Heart right ventricle (tissue), 2 donors: Measurements from ENCODE around the genes OR8D4 and OR10D3.

- PRO-cap, 2 experiments = no peak in any of the 2 experiments
These were observed 262.3 kb upstream of the UBASH3B start for GRCh38 chr11:122393139-122393740.

DNA sequence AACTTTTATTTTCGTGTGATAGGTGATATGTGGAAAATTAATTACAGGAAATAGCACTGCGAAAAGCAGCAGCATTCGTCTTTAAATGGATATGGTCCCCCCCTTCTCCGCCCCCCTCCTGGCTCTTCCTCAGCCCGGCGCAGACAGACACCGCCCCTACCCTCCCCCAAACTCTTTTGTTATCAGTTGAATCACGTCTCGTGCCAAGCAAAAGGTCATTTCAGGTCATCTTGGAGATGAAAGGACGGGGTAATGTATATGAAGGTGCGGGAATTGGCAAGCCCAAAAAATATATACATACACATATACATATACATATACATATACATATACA lies 214.7 kb upstream of the UBASH3B start:
- PRO-cap, 2 experiments = no peak in any of the 2 experiments

DNA sequence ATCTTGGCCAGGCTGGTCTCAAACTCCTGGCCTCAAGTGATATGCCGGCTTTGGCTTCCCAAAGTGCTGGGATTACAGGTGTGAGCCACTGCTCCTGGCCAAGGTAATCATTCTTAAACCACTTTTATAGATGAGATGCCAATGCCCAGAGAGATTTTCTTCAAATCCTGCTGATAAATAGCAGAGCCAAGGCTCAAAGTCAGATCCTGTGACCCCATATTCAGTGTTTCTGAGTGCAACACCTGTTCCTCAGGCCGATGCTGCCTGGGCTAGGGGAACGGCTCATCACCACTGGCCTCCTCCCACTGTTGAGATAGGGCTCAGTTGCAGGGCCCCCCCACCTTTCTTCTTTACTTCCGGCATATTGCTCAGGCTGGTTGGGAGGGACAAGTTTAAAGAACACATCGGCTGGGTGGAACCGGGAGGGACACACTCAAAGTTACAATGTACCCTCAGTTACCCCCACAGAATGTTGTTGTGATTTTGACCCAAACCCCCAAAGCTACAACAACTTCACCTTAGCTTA lies 88.3 kb upstream of the CRTAM start:
- PRO-cap, 2 experiments = no peak in any of the 2 experiments

DNA sequence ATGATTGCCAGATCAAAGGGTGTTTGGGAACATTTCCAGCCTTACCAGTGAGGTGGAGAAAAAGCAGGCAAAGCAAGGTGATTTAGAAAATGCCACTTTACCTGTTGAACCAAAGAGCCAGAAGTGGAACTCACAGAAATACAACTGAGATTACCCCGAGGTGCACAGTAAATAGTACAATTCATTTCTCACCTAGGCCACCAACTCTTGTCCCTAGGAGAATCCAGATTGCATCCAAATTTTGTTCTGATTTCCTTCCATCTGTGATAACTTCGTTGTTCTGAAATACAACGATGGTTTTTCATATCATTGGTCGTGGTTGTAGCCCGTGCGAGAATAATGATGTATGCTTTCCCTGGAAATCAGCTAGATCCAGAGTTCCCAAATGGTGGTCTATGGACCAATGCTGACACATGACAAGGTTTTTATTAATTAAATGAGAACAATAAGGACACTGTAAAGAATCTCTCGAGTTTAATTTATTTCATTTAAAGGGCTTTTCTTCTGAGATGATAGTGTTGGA lies 21.8 kb upstream of the BSX start:
- PRO-cap, 2 experiments = no peak in any of the 2 experiments

- PRO-cap, 2 experiments = no peak in any of the 2 experiments
These were observed 3.8 kb upstream of the HSPA8 start for GRCh38 chr11:123065499-123066379.

DNA sequence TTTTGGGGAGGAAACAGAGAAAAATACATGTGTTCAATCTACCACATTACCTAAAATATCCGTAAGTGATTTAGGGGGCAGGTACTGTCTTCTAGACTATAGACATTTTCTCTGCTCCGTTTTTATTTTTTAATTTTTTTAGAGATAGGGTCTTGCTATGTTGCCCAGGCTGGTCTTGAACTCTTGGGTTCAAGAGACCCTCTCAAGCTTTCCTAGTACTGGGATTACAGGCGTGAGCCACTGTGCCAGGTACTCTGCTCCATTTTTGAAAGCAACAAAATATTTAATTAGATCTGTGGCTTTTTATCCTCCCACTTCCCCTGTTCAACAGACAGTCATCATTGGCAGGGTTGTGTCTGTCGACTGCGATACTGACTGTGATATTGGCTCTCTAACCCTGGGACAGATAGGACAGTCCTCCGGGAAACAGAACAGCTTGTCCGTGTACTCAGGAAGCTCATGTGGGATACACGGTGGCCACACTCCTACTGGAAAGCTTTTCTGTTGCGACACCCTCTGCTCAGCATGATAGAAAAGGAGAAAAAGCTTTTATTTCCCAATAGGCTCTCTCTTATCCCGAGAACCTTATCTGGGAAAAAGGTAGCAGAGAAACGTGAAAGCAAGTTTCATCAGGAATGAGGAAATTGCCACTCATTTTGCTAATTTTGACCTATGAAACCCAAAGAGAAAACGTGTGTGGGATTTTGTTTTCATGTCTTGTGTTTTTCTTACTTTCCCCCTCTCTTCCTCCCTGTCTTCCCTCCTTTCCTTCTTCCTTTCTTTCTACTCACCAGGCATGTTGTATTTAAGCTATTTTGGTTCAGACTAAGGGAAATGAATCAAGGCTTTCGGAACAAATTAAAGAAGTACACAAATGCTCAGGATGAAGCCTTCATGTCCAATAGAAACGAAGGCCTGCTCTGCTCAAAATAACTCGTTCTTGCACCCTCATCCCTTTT lies 60.4 kb upstream of the HSPA8 start:
- PRO-cap, 2 experiments = no peak in any of the 2 experiments

DNA sequence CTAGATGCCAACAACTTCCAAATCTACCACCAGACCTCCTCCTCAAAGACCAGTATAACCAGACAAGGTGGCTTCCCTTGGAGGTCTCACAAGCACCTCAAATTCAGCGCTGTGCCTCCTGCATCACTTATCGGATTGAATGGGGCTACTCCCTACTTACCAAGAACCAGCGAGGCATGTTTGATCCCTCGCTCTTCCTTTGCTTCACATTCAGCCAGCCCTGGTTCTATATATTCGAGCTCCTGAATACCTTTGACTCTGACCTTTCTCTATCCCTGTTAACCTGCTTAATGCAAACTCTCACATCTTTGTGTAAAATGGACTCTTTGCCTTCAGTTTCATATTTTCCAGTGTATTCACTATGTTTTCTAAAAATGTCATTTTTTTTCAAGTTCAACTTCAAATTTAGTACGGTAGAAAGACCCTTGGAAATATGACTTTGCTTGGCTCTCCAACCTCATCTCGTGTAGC lies 48.3 kb downstream of the CLMP start:
- PRO-cap, 2 experiments = no peak in any of the 2 experiments

- PRO-cap, 2 experiments = no peak in any of the 2 experiments
These were observed 766 bp downstream of the CLMP start for GRCh38 chr11:123194300-123194663.

DNA sequence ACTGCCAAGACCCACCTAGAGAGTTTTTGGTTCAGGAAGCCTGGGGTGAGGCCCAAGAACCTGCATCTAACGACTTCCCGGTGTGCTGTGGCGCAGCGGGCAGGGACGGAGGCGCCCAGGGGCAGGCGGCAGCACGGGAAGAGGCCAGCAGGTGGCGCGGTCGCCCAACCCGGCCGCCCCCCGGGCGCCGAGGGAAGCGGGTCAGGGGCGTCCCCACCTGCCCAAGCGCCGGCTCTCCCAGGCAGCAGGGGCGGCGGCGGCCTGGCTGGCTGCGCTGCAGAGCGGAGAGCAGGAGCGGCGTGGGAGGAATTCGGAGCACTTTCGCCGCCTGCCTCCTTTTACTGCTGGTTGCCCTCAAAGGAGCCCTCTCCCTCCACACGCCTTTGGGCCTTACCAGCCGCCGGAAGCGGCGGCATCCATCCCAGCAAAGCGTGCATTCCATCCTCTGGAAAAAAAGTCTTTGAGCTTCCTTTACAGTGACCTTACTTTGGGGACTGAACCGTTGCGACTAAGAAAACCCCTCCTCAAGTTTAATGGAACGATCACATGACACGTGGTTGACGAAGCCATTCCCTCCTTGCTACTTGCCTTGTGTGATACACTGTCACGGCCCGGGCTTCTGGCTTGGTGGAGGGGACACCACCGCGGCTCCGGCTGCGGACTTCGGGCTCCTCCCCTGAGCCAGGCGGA lies 106.8 kb upstream of the CLMP start:
- PRO-cap, 2 experiments = no peak in any of the 2 experiments

GRCh38 chr11:123302669-123303198 lies 107.7 kb upstream of the CLMP start:
- PRO-cap, 2 experiments = no peak in any of the 2 experiments

- PRO-cap, 2 experiments = peak in 1 of 2 experiments; most common plus-strand start chr11:123405471 (in 1)
These were observed 24.8 kb upstream of the GRAMD1B start for GRCh38 chr11:123405116-123405899.

GRCh38 chr11:123466000-123466397 lies 35.9 kb downstream of the GRAMD1B start:
- PRO-cap, 2 experiments = no peak in any of the 2 experiments

DNA sequence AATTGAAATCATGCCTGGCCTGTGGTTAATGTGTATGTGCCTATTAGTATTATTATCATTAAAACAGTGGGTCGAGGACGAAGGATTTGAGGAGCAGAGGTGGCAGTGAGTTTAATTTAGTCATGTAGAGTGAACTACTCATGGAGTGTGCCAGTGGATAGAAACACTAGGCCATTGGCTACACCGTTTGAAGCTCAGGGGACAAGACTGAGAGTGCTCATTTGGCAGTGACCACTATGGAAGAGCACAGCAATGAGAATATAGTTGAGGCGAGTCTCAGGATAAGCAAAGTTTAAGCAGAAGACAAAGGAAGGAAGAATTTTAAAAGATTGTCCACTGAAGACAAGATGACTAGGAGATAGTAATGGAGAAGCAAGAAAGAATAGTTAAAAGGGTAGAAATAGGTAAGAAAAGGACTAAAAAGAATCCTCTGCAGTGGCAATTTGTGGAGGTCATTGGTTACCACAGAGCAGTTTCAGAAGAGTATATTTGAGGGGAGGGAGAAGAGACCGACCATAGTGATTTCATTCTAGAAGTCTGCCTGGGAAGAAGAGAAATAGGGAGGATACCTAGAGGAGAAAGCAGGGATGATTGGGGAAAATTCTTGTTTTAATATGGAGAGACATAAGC lies 59.2 kb downstream of the GRAMD1B start:
- PRO-cap, 2 experiments = no peak in any of the 2 experiments

GRCh38 chr11:123901959-123902376 lies at the start of gene OR8D4:
TSS of gene OR8D4 (plus strand) at chr11:123902167.
- PRO-cap, 2 experiments = no peak in any of the 2 experiments

GRCh38 chr11:124183168-124183539 lies at the start of gene OR10D3:
TSS of gene OR10D3 (plus strand) at chr11:124183345.
- PRO-cap, 2 experiments = no peak in any of the 2 experiments

- PRO-cap, 2 experiments = peak in 2 of 2 experiments; most common plus-strand start chr11:124747217 (in 1); most common minus-strand start chr11:124746993 (in 2)
These were observed 5.2 kb downstream of the VSIG2 start for GRCh38 chr11:124746563-124747516.

DNA sequence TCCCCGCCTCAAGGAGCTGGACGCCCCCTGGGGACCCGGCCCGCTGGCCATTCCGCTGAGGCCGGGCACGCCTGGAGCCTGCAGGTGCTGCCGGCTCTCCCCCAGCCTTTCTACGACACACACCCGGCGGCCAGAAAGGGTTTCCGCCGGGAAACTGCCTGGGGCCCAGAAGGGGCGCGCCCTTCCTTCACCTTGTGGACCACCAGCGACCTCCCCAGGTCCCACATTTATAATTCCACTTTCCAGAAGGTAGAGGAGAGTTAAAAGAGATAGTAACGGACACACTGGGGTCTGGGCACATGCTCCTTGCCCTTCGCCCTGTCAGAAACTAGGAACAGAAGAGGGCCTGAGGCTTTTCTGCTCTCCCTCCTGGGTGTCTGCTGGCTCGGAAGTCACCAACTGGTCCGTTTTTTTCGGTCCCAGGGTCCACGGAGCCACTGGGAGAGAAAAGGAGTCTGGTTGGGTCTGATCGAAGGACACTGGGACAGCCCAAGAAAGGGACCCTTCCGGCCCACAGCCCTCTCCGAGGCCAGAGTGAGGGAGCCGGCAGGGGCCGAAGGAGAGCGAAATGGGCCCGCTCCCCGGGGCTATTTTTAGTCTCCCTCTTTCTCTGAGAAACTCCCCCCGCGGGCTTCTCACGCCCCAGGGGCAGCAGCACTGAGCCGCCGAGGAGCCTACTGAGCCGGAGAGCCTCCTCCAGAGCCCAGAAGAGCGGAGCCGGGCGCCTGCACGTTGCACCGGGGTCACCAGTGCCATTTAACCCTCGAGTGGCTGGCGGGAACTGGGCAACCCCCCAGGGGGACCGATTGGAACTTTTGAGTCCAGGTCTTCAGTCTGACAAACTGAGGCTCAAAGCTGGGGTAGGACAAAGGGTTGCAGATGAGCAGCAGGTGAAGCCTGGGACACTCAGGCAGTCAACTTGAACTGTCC lies 2.0 kb downstream of the ESAM start:
- PRO-cap, 2 experiments = peak in 2 of 2 experiments; most common plus-strand start position 50 of the sequence (in 2); most common minus-strand start position 533 of the sequence (in 1)

DNA sequence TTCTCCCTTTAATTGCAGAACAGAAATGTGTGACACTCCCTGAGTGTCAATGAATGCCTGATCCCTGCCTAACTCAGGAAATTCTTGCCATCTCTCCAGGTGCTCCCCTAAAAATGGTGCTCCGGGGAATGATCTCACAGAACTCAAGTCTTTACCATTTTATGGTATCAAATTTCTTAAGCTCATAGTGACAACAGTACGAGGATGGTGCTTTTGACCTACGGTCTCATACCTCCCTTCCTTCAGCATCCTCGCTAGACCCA lies 13.7 kb downstream of the ROBO4 start:
- PRO-cap, 2 experiments = no peak in any of the 2 experiments

GRCh38 chr11:125375860-125376810 lies 119.9 kb downstream of the FEZ1 start:
- PRO-cap, 2 experiments = peak in 2 of 2 experiments; most common plus-strand start chr11:125376410 (in 1); most common minus-strand start chr11:125376171 (in 2)

DNA sequence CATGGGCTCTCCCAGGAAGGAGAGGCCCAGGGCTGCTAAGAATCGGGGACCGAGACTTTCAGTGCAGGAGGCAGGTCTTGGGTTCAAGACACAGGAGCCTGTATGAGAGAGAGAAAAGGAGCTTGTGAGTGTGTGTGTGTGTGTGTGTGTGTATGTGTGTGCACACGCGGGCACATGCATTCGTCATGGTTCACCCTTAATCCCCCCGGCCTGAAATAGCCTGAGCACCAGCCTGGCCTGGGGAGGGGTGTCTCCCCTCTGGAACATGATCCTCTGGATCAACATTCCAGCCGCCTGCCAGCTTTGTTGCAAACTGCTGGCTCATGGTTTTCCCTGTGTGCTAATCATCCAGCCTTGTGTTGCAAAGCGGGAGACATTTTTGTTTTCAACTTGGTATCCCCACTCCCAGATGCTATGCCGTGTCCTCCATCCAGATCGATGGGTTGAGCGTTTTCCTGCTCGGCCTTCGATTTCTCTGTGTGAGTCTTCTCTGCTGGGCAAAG lies 94.4 kb downstream of the FEZ1 start:
- PRO-cap, 2 experiments = no peak in any of the 2 experiments